Neutrophil (primary cell): ENCODE data around the genes WNT2, ASZ1 and TAS2R16.

GRCh38 chr7:117129368-117129859 lies 176.1 kb downstream of the ST7 start:
- PRO-cap = no peak

DNA sequence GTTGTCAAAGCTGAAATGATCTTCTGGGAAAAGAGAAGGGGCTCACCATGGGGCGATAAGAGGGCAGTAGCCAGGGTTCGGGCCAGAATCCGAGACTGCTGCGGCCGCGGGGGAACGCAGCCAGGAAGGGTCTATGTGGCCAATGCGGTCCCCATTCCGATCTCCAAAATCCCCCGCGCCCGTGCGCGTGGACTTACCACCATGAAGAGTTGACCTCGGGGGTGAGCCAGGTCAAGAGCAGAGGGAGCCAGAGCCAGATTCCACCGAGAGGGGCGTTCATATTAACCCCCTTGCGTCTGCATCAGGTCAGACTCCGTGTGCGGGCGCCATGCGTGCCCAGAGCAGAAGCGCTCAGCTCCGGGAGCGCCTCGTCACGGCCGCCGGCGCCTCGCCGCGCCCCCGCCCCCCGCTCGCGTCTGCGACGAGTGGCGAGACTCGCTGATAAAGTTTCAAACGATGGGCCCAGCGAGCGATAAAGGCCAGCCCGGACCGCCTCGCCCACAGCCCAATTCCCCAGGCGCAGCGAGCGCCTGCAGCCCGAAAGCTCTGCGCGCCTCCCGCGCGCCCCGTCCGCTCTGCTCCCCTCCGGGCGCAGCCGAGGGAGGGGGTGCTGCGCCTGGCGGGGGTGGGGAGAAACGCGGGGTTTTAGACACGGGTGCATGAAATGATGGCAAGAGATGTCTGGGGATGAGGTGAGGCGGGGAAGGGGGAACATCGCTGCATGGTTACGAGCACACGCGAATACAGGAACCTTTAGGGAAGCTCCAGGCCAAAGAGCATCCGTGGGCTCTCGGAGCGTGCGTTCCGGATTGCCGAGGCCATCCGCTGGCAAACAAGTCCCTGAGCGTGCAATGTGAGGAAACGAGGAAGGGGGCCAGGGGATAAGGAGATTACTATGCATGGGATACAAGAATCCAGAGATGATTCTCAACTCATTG lies at the start of gene WNT2:
Gene WNT2 (minus strand): TSS at position 349 of the 938 bp plus-strand sequence.
- PRO-cap = no peak

DNA sequence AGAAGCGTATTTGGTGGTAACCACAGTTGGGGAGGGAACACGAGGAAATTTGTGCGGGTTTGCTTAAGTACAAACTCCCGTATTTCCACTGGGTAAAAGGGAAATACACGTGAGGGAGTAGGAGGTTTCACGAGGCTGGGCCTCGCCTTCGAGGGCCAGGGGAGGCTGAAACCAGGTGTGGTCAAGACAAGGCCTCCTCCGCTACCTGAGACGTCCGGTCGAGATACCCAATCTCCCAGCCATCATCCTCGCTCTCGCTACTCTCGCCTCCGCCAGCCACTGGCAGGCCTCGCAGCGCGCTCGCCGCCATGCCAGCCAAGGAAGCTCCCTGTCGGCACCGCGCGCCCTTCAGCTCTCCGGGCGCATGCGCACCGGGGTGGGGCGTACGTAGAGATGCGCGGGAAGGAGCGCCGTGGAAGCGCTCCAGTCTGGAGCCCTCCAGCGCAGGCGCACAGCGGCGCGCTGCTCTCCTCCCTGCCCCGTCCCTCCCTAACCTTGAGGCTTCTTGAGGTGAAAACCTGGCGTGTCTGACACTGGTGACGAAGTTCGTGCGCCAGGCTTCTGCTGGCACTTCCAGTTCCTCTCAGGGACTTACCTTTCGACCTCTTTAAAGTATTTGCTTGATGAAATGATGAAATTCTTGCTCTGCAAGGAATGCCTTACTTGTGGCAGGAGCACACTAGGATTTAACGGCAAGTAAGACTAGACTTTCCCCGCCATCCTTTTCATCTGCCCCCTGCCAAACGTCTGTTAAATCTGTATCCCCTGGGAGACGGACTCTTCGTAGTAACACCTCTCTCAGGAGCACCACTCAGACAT lies at the start of gene ASZ1:
Gene ASZ1 (minus strand): TSS at position 343 of the 819 bp plus-strand sequence.
- PRO-cap = no peak

DNA sequence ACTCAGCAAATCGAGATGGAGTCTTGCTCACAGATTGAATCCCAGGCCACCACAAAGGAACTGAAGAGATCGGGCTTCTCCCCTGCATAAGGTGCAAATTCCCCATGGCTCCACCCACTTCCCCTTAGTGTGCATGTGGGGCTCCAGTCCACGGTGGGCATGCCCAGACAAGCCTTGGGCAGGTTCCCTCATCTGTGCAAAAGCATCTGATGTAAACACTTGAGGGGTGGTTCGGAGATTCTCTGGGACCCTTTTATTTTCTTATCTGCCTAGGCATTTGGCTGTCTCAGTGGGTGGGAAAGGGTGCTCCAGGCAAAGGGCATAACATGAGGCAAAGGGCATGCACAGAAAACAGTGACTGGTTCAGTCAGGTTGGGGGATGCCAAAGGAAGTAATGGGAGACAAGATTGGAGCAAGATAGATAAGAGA lies 150.7 kb downstream of the CFTR start:
- PRO-cap = no peak

- PRO-cap = no peak
Measured at GRCh38 chr7:117682834-117683675, 190.2 kb downstream of the CTTNBP2 start.

DNA sequence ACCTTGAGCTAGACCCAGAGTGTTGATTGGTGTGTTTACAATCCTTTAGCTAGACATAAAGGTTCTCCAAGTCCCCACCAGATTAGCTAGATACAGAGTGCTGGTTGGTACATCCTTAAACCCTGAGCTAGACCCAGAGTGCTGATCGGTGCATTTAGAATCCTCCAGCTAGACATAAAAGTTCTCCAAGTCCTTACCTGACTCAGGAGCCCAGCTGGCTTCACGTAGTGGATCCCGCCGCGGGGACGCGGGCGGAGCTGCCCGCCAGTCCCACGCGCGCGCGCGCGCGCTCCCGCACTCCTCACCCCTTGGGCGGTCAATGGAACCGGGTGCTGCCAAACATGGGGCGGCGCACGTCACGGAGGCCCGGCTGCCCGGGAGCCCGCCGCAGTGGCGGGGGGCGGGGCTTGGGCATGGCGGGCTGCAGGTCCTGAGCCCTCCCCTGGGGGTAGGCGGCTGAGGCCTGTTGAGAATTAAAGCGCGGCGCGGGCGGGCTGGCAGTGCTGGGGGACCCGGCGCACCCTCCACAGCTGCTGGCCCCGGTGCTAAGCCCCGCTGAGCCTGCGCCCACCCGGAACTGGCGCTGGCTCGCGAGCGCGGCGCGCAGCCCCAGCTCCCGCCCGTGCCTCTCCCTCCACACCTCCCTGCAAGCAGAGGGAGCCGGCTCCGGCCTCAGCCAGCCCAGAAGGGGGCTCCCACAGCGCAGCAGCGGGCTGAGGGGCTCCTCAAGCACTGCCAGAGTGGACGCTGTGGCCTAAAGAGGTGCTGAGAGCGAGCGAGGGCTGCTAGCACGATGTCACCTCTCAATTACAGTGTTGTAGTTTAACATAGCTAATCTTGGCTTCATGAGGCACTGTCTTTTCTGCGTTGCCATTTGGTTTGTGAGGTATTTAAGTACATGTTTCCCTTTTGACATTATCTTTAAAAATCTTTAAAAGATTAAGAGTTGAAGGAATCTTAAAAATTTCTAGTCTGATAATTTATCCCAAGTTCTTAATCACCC lies 634.2 kb downstream of the ANKRD7 start:
- PRO-cap = no peak

- PRO-cap = no peak
Measured at GRCh38 chr7:121111682-121112856, 123.6 kb downstream of the CPED1 start.

DNA sequence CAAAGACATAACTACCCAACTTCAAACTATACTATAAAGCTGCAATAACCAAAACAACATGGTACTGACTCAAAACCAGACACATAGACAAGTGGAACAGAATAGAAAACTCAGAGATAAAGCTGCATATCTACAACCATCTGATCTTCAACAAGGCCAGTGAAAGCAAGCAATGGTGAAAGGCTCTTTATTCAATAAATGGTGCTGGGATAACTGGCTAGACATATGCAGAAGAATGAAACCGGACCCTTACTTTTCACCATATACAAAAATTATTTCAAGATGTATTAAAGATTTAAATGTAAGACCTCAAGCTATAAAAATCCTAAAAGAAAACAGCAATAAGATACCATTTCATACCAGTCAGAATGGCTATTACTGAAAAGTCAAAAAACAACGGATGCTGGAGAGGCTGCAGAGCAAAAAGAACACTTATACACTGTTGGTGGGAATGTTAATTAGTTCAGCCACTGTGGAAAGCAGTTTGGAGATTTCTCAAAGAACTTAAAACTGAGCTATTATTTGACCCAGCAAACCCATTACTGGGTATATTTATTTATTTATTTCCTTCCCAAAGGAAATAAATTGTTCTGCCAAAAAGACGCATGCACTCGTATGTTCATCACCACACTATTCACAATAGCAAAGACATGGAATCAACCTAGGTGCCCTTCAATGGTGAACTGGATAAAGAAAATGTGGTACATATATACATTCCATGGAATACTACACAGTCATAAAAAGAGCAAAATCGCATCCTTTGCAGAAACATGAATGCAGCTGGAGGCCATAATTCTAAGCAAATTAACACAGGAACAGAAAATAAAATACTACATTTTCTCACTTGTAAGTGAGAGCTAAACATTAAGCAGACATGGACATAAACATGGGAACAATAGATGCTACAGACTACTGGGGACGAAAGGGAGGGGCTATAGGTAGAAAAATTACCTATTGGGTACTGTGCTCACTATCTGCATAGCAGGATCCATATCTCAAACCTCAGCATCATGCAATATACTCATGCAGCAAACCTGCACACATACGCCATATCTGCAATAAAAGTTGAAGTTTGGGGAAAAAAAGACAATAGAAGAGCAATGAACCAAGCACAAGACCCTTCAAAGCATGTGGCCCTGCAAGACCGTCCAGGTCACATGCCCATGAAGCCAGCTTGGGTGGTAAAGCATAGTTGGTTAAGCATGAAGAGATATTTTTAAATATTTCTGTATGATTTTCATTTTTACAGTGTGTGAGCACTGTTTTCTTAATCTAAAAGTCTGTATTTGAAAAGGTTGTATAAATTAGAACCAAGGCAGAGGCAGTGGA lies 72.2 kb upstream of the WNT16 start:
- PRO-cap = no peak

GRCh38 chr7:121297808-121298260 lies 31.0 kb upstream of the WNT16 start:
- PRO-cap = no peak

GRCh38 chr7:121406968-121407592 lies 11.0 kb upstream of the FAM3C start:
- PRO-cap = no peak

DNA sequence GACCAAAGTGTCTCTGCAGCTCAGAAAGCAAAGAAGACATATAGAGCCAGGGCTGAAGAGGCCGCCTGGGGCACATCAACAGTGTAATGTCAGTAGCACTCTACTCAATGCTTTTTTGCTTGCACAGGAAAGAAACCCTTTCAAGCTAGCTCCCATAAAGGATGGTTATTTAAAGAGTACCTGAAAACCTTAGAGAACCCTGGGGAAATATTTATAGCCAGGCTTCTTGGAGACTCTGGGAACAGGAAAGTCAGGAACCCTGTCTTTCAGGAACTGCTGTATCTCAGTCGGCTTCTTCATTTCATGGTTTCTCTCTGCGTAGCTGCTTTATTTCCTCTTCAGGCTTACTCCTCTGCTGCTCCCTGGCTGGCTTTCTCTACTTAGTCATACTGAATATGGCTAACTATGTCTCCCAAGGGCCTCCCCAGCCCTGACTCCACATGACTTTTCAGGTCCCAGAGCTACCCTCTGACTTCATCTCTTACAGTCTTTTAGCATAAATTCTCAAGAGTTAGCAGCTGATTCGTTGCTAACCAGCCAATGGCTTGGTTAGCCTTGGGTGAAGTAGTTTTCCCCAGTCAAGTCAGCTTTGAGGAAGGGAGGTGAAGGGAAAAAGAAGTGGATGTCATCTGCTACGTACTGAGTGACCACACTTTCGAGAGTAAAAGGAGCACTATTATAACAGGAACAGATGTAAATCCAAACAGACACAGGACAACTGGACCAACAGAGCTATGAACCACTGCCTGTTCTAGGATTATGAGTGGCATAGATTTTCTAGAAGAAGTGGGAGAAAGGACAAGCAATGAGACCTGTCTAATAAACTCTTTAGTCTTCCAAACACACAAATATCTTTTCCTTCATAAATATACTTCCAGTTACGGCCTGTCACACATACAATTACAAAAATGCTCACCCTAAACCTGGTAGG lies 124.1 kb upstream of the FAM3C start:
- PRO-cap = no peak

DNA sequence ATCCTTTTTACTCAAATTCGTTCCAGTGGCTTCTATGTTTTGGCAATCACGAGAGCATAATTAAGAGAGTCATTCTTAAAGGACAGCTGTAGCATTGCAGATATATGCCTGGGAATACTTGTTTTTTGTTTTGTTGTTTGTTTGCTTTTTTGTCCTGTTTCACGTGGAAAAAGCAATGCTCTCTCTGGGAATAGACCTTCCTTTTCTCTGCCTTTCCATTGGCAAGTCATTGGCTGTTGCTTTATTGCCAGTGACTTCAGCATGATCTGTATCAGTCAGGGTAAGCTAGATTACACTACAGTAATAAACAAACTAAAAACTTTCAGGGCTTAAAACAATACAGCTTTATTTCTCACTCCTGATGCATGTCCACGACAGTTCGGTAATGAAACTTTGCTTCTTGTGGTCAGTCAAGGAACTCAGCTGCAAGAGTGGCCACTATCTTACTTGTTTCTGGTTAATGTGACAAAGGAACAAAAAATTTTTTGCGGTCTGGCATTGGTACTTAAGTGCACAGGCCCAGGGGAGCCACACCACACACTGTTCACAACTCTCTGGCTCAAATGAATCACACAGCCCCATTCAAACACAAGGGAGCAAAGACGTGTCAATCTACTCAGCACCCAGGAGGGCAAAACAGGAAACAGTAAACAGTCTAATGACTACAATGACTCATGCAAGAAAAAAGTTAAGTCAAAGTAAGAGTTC lies 134.1 kb upstream of the FAM3C start:
- PRO-cap = no peak

DNA sequence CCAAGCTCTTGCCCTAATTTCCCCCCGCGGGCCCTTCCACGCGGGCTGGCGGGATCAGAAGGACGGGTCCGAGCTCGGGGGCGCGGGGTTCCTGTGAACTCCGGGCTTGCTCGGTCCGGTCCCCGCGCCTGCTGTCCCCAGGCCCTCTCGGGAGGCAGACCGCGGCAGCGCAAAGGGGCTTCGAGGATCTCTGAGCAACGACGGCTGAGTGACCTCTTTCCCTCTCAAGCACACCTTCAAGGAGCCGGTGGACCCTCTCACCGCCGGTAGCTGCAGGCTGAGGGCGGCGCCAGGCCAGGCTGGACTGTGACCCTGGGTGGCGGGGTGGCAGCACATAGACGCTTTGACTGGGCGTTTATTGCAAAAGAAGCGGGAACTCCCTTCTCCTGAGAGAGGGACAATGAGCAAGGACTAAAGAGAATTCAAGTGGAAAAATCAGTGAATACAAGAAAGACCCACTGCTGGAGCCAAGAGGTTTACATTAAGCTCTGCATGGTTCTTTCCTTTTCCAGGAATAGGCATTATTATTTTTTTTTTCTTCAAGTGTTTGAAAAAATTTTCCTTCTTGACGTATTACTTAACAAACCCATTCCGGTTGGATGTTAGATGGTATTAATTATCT lies 12.6 kb upstream of the FEZF1 start:
- PRO-cap = no peak

GRCh38 chr7:122995543-122996090 lies at the start of gene TAS2R16:
Gene TAS2R16, minus strand, starts transcription at chr7:122995700.
- PRO-cap = no peak

GRCh38 chr7:123750256-123750657 lies 1.5 kb upstream of the WASL start:
- PRO-cap = no peak

DNA sequence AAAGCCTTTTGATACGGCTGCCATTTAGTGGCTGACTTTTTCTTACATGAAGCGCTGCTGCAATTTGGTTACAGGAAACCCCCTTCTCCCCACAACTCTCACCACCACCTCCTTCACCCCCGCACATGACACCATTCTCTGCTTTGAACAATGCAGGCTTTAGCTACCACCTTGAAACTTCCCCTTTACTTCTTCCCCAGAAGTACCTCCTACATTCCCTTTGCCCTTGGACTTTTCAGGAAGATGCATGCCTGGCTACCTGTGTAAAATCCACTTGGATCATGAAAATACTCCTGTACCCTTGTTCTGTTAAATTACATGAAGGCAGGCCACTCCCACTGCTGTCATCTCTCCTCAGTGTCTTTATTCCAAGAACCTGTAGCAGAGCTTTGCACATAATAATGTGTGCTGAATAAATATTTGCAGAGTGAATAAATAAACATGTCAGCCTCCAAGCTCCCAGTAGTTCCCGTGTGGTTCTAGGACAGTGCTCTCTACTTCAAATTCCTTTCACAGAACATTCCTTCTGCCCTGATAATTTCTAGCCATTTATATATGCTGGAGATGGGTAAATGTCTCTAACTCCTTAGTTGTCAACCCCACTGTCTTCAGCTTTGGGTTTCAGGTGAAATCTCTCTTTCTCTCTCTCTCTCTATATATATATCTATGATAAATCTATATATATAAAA lies 20.4 kb upstream of the HYAL4 start:
- PRO-cap = no peak

GRCh38 chr7:127358892-127359563 lies 33.5 kb downstream of the ZNF800 start:
- PRO-cap = no peak

GRCh38 chr7:127413713-127414571 lies 21.4 kb upstream of the ZNF800 start:
- PRO-cap = no peak

DNA sequence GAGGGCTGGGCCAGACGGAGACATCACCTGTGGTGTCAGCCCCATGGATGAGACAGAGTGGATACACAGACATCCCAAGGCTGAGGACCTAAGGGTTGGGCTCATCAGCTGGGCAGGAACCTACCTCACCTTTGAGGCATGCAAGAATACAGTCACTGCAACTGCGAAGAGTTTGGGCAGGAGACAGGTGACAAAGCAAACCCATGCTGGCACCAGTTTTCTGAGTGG lies 189 bp downstream of the FSCN3 start:
- PRO-cap = no peak

DNA sequence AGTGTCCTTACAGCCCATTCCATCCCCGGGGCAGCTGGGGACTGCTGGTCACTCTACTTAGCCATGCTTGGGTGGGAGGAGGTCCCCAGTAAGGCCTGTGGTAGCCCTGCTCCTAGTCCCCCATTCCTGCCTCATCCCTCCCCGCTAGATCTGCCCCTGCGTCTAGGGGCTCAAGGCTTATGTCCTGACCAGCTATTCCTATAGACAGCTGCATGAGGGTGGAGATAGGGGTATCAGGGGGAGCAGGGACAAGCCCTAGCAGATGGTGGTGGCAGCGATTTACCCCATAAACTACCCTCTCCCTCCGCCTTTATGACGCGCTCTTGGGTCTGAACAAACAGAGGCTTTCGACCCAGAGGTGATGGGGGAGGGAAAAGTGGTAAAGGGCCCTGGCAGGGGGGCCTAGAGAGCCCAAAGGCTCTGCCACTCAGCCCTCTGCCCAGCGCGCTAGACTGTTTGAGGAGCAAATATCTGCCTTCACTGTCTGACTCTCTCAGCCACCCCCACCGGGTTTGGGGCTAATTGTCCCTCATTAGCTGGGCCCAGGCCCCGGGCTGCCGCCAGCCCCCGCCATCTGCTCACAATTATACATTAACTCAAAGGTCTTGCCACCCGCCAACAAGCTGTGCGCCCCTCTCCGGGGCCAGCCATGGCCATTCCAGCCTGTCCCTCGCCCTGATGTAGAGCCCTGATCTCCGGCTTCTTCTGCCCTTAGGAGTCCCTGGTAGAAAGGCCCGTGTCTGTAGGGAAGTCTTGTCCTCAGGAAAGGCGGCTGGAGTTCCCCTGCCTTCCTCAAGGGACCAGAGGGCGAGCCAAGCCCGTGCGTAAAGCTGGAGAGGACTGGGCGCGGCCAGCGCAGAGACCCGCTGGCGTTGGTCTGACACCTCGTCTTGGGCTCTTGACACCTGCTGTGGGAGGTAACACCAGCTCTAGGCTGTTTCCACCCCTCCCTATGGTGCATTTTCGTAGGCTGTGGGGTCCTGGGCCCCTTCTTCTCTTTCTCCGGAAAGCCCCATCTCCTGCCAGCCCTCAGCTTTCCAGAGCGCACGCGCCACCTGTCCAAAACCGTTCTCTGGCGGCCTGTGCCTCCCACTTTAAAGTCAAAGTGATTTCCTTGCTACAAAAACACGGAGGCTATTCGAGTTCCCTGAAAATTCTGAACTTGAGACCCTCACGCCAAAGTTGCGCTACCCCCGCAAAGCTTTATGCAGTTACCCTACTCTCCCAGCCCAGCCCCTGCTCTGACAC lies 1.9 kb upstream of the PAX4 start:
- PRO-cap = no peak